CMK (cell line): ENCODE measurements around the genes TEAD1 and RASSF10.

GRCh38 chr11:12119367-12119886 is 9.0 kb downstream of the MICAL2 start:
- RRBS, result no CpG with 5 or more reads among the region's 6 CpGs

GRCh38 chr11:12150820-12151197 is 40.4 kb downstream of the MICAL2 start:
- RRBS, result no CpG with 5 or more reads among the region's 7 CpGs

GRCh38 chr11:12156714-12157595 is 46.6 kb downstream of the MICAL2 start:
- RRBS, result no CpG with 5 or more reads among the region's 6 CpGs

GRCh38 chr11:12209381-12209710 is 99.0 kb downstream of the MICAL2 start:
- RRBS, result no CpG with 5 or more reads among the region's 6 CpGs

DNA sequence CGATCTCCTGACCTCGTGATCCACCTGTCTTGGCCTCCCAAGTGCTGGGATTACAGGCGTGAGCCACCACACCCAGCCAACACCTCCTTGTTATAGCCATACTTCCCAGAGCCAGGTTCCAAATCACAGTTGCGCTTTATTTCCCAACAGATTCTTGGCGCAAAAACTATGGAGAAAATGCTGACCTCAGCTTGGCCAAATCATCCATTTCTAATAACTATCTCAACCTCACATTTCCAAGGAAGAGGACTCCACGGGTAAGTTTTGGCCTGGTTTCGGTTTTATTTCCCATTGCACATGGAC is 116.4 kb downstream of the MICAL2 start:
- RRBS, result no CpG with 5 or more reads among the region's 7 CpGs

DNA sequence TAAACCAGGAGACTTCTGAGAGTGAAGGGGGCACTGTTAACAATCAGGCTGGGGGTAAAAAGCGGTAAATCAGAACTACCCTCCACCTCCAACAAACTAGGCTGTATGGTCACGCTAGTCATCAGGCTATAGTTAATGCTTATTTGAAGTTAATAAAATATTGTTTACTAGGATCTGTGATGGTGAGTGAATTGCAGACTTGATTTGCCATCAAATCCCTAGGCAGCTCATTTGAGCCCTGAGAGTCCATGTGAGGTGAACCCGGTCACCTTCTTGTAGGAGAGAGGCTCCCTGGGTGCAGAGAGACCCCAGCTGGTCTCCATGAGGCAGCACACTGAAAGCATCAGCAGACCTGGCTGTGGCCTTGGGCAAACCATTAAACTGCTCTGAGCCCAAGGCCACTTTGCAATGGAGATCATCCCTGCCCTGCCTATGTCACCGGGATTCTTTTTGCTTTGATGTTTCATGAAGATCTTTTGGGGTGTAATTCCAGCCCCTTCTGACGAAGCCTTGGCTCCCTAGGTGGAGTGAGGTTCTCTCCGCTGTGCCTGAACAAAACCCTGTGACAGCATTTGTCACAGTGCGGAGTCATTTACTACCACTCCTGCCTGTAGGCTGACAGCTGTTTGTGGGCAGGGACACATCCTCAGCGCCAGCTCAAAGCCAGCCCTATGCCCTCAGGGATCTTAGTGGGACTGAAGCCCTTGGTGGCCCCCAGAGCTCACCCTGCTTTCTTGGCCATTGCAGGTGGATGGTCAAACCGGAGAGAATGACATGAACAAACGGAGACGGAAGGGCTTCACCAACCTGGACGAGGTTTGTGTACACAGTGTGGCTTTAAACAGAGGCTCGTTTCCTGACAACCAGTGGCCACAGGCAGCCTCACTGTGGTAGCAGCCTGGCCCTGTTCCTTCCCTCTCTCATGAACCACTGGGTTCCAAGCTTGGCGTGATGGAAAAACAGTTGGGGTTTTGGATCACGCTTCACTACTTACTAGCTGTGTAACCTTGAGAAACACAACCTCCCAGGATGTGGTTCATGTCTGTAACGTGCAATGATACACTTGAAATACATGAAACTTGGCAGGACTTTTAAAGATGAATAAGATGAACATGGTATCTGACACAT is 125.4 kb downstream of the MICAL2 start:
- RRBS, result no CpG with 5 or more reads among the region's 16 CpGs

GRCh38 chr11:12246447-12246919 is 130.9 kb upstream of the PARVA start:
- RRBS, result no CpG with 5 or more reads among the region's 2 CpGs

DNA sequence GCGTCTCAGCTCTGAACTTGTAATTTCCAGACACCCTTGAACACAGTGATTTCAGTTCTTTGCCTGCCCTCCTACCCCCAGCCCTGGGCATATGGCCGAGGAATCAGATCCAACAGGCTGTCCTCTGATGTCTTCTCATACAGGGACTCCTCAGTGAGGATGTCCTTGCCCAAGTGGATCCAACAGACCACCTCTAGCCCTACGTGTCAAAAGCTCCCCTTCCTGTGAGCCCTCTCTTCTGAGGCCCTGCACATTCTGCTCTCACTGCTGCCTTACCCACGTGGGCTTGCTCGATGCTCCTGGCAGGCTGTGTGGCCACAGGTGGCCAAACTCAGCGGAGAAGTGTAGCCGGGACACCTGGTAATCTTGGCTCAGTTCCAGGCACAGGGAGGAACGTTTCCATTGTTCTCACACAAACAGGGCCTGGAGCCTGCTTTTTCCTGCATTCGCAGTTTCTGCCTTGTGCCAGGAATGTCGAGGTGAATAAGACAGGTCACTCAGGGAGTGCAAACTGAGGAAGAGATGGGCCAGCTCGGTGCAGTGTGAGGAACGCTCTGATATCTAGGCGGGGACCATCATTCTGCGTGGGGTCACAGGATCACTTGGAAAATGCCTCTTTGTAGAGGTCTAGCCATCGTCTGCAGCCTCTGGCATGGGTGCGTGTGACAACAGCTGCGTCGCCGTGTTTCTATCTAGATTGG is 127.8 kb upstream of the PARVA start:
- RRBS, result no CpG with 5 or more reads among the region's 19 CpGs

- RRBS, result no CpG with 5 or more reads among the region's 3 CpGs
Measured at GRCh38 chr11:12390579-12391177, 13.3 kb downstream of the PARVA start.

DNA sequence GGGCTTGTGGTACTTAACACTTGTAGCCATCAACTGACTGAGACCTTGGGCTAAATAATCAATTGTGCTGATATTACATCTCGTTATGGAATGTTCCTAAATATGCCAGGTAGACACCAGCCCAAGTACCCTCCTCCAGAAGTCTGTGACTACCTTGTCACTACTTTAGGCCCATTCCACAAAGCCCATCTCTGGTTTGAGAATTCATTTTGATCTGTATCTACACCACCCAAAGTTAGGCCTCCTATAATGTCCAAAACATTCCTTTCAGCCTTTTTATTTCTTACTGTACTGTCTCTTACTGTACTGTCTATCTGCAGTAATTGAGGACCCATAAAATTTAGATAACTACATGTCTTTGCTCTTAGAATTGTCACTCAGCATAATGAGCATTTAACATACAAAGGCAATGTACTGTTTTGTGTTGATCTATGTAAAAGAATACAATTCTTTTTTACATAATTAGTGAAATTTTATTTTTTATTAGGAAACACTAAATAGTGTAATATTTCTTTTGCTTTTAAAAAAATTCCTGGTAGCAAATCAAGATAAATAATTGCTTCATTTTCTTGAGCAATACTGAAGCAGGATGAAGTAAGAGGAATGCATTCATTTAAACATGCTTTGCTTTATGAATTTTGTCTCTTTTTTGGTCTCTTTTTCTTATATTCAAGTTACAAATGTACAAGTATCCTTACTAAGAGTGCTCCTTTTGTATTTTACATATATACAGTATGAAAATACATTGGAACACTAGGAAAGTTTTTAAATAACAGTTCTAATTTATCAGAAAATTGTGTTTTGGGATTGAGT is 144.6 kb upstream of the TEAD1 start:
- RRBS, result no CpG with 5 or more reads among the region's 1 CpG

- RRBS, result 48% methylated on average over 2 of the region's 7 CpGs
Measured at GRCh38 chr11:12537711-12538433, 136.3 kb upstream of the TEAD1 start.

- RRBS, result 79% methylated on average over 27 of the region's 136 CpGs
Measured at GRCh38 chr11:12674340-12675278, at the start of gene TEAD1. TSS of gene TEAD1 (plus strand) at chr11:12674421.

DNA sequence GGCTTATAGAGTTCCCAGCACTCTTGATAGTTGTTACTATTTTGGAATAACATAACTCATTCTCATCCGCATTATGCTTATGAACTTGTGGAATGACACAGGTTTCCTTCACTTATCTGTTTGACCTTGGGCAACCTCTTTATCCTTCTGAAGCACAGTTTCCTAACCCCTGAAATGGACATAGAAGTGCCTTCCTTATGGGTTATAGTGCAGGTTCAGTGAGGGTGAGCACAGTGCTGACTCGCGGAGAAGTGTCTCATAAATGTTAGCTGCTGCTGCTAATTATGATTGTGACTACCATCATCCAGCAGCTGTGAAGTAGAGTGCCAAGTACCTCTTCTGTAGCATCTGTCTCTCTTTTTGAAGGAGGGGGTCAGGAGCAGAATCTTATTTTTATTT is 15.1 kb downstream of the TEAD1 start:
- RRBS, result no CpG with 5 or more reads among the region's 3 CpGs

DNA sequence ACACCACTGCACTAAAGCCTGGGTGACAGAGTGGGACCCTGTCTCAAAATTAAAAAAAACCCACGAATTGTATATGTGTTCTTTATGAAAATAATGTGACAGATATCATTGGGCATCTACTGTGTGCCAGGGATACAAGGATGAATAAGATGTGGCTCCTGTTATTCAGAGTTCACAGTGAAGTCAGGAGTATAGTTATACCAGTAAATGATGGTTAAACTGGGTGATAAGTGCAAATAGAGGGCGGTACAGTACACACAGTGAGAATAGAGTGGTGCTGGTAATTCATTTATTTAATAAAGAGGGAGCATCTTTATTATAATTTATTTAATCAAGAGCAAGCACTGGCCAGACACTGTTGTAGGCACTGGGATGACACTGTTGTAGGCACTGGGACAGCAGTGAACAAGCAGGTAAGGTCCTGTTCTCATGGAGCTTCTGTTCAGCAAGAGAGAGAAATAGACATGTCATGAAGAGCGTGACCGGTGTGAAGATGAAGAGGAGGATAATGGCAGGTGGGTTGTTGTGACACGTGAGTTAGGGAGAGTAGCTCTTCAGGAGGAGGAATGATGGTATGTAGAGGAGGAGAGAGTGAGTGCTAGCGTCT is 36.2 kb downstream of the TEAD1 start:
- RRBS, result no CpG with 5 or more reads among the region's 6 CpGs

DNA sequence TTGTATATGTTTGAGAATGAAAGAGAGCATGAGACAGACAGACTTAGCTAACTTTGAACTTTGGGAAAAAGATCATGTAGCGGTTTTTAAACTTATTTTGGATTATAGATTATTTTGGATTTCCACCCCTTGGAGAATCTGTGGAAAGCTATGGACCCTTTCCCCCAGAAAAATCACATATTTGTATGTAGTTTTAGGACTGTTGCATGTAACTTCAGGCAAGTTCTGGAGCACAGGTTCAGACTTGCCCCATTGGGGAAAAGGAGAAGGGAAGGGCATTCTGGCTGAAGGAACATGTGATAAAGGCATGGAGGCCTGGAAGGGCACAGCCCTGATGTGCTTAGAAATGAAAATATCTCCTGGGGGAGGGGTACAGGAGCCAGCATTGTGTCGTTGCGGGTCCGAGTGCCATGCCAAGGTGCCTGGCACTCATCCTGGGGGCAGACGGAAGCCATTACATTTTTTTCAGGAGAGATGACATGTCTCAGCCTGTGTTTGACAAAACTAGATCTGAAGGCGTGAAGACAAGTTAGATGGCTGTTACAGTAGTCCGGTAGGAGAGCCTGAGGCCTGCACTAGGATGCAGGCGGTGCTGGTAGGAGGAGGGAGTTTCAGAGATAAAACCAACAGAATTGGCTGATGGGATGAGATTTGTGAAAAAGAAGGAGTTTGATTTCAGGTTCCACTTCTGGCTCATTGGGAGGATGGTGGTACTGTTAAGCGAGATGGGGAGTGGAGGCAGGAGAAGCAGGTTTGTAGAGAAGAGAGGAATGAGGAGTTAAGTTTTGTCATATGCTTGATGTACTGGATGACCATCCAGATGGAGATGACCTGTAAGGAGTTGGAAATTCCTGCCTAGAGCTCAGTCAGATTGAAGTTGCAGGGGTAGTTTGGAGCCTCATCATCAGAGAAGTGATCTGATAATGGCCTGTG is 96.9 kb downstream of the TEAD1 start:
- RRBS, result no CpG with 5 or more reads among the region's 9 CpGs

- RRBS, result no CpG with 5 or more reads among the region's 8 CpGs
Measured at GRCh38 chr11:12842216-12842808, 166.8 kb upstream of the RASSF10 start.

DNA sequence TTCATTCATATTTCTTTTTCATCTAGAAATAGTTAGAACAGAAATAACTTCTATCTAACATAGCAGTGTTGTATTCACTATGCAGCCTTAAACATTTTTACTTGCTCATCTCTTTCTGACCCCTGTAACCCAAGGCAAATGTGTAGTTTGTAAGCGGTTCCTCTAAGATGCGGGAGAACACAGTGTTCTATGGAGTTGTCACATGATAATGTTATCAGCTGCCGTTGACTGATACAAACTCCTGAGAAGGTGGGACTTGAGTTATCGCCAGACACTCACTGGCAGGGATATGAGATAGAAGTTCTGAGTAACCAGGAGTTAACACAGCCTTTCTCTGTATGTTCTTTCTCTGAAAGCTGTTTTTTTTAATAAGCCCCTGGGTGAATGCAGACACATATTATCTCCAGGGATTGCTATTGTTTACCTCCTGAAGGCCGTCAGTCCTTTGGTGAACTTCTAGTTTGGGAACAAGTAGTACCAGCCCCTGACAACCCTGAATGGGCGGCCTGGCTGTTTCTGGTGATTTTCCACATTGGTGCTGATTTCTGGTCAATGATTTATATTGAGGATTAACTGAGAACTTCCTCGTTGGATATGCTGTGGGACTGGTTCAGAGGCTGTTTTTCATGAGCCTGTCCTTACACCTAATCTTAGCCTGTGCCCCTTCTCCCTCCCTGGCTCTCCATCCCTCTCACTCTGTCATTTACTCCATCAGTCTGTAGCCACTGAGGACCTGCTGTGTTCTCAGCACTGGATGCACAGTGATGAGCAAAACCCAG is 155.3 kb upstream of the RASSF10 start:
- RRBS, result no CpG with 5 or more reads among the region's 7 CpGs

DNA sequence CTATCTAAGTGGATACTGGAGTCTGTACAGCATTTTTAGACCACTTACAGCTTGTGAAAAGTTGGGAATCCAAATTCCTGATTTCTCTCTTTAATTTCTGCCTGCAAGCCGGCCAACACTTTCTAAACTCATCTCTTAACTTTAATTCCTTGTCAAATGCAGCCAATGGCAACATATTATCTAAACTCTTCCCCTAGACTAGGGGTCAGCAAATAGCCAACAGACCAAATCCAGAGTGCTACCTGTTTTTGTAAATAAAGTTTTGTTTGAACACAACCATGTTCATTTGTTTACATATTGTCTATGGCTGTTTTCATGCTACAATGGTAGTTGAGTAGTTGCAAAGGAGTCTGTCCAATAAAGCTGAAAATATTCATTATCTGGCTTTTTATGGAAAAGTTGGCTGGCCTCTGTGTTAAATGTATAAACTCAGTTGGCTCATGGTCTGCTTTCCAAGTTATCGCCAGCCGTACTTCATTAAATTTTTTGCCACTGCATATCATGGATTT is 37.2 kb upstream of the RASSF10 start:
- RRBS, result no CpG with 5 or more reads among the region's 3 CpGs

GRCh38 chr11:13008936-13009783 is at the start of gene RASSF10:
TSS of gene RASSF10 (plus strand) at chr11:13009316.
- RRBS, result 84% methylated on average over 11 of the region's 80 CpGs

DNA sequence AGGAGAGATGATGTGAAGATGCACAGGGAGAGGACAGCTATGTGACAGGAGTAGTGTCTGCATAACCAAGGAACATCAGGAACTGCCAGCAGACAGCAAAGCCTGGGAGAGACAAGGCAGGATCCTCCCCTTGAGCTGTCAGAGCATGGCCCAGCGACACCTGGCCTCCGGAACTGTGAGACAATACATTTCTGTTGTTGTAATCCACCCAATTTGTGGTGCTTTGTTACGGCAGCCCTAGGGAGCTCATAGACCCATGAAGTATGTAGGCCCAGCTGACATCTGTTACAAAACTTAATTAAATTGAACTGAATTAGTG is 24.6 kb downstream of the RASSF10 start:
- RRBS, result no CpG with 5 or more reads among the region's 3 CpGs